Choroid plexus epithelial cell (primary cell): ENCODE measurements around the genes PMP22, FBXW10B and PIGL.

- RRBS = no CpG with 5 or more reads among the region's 7 CpGs
Observed at GRCh38 chr17:13896479-13897073, 172.7 kb upstream of the COX10 start.

DNA sequence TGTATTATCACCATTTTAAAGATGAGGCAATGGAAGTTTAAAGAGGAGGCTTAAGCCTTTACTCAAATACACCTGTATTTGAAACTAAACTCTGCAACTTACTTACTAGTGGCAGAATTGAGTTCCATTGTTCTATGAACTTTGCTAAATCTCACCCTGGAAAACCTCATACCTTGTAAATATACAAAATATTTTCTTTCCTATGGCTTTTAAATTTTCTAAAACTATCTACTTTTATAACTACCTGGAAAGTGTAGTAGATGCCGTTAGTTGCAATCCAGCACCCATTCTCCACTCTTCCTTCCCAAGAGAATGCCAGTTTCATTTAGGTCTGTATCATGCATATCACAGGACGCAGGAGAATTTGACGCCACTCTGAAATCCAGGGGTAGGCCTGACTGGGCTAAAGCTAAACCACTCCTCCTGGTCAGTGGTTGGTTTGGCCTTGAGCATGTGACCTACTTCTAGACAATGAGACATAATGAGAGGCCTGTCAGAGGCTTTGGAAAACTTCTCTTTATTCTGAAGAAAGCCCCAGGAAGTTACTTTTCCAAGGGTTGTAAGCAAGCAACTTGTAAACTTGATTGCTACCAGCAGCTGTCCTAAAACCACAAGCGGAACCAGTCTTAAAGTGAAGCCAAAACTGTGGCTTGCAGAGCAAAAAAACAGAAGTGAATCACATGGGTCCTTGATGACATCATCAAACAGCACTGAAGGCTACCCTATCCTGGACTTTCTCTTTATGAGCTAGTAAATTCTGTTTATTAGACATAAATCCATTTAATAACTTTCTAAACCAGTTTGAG is 138.3 kb upstream of the COX10 start:
- RRBS = no CpG with 5 or more reads among the region's 4 CpGs

- RRBS = no CpG with 5 or more reads among the region's 9 CpGs
Observed at GRCh38 chr17:14373705-14374598, 73.1 kb downstream of the HS3ST3B1 start.

DNA sequence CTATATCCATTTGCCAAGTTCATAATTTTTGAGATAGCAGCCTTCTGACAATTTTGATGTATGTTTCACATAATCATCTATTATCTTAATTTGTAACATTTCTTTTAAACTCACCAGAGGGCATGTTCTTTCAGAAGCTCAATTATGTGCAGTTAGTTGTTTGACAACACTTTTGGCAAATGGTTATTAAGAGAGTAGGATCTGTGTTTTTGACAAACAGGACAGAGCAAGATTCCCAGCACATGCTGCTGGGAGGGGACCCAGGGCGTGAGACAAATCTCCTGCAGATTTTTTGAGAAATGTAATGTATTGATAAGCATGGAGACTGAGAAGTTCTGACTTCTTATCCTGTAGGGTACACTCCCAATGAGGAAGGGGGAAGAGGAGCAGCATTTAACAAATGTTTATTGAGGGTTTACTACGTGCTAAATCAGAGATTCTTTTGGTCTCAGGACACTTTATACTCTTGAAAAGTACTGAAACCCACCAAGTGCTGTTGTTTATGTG is 73.8 kb downstream of the HS3ST3B1 start:
- RRBS = no CpG with 5 or more reads among the region's 2 CpGs

DNA sequence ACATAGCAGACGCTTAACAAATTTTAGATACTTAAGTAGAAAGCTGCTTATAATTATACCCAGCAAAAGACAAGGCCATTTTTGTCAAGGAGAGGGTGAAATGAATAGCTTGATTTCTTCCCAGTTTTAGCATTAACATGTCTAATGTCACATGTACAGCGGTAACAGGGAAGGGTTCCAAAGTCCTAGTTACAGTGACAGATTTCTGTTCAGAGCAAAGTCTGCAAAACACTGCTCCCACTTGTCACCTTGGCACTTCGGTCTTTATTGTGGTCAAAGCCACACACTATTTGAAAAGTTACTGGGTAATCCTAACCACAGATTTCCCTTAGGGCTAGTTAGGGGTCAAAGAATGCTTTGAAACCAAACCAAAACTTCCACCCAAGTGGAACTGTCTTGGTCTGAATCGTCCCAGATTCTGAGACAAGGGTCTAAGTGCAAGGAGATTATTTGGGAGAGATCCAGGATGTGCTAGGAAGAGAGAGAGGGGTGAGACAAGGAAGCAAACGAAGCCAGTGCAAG is 455.6 kb downstream of the HS3ST3B1 start:
- RRBS = no CpG with 5 or more reads among the region's 5 CpGs

- RRBS = no CpG with 5 or more reads among the region's 44 CpGs
Observed at GRCh38 chr17:15262384-15263036, 2.6 kb downstream of the PMP22 start.

DNA sequence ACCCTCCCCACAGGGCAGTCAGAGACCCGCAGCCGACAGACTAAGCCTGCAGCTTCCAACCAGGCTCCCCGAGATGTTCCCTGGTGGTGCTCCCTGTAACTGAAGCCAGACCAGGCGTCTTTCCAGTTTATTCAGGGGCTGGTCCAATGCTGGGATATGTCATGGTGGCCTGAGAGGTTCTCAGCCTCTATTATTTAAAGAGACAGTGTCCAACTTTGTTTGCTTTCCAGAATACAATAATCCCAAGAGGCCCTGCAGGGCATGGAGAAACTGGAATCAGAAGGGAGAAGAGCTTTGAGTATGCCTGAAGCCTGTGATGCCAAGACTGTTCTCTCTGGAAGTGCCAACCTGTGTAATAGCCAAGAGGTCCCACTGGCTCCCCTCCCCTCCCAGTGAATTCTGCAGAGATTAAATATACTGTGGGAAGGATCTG is at the start of gene PMP22:
PMP22 (minus strand) TSS at position 101 of the 433 bp plus-strand sequence.
- RRBS = no CpG with 5 or more reads among the region's 4 CpGs

- RRBS = no CpG with 5 or more reads among the region's 3 CpGs
Observed at GRCh38 chr17:15350783-15351188, 9.4 kb upstream of the TEKT3 start.

- RRBS = no CpG with 5 or more reads among the region's 7 CpGs
Observed at GRCh38 chr17:15619460-15619802, at the start of gene FBXW10B. FBXW10B (minus strand) TSS chr17:15619704.

GRCh38 chr17:16025414-16026017 is 25.9 kb downstream of the TTC19 start:
- RRBS = no CpG with 5 or more reads among the region's 3 CpGs

DNA sequence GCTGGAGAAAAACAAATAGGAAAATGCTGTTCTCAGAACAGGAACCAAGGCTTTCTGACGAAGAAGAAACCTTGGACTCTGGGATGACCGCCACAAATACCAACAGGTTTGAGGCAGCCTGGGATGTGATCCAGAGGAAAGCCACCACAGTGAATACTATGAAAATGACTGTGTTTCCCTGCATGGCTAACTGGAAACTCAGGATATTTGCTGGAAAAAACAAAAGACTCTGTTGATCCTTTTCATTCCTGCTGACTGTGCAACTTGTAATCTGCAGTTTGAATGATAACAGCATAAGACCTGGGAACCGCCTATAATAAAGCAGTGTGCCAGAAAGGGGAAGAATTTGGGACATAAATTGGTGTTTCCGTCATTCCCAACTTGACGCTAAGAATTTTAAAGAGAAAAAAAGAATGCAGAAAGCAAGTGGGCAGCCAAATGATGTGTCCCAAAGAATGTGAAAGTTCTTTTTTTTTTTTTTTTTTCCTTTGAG is 41.4 kb downstream of the TTC19 start:
- RRBS = no CpG with 5 or more reads among the region's 5 CpGs

DNA sequence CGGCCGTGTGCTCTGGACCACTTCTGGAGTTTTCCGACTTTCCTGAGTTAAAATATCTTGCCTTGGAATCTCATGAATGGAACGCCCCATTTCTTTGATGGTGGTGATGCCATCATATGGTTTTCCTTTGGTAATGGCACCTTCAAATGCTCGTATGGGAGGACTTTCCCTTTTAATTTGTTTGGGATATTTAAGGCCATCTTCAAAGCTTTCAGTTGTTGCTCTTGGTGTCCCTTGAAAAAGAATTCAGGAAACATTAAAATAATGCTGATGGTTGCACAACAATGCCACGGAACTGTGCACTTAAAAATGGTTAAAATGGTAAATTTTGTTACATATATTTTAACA is 71.8 kb downstream of the TTC19 start:
- RRBS = no CpG with 5 or more reads among the region's 6 CpGs

- RRBS = no CpG with 5 or more reads among the region's 1 CpG
Observed at GRCh38 chr17:16072026-16072346, 72.4 kb downstream of the TTC19 start.

GRCh38 chr17:16216764-16217878 is at the start of gene PIGL:
PIGL (plus strand) TSS chr17:16217210.
- RRBS = 0% methylated on average over 4 of the region's 44 CpGs

GRCh38 chr17:16293948-16294281 is 59.4 kb downstream of the CENPV start:
- RRBS = no CpG with 5 or more reads among the region's 2 CpGs

DNA sequence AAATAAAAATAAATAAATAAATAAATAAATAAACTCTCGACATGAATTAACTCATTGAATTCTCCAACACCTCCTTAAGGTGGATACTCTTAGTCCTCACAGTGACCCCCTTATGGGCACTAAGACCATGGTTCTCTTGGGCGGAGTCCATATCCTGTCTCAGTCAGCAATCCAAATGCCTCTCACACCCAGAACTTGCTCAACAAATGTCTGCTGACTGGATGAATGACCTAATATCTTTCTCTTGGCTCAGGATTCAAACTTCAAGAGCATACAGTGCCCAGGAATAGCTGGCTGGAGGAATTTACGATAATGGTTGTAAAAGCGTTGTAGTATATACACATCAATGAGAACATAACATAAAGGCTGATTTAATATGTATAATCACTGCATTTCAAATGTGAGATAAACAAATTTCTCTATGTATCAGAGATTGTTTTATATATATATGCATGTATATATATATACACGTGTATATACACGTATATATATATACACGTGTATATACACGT is 6.7 kb upstream of the UBB start:
- RRBS = no CpG with 5 or more reads among the region's 8 CpGs

- RRBS = no CpG with 5 or more reads among the region's 6 CpGs
Observed at GRCh38 chr17:16377836-16378568, 2.9 kb upstream of the UBB start.

GRCh38 chr17:16583905-16584691 is 15.1 kb upstream of the ZNF287 start:
- RRBS = no CpG with 5 or more reads among the region's 32 CpGs

- RRBS = 1% methylated on average over 23 of the region's 67 CpGs
Observed at GRCh38 chr17:16588811-16589771, 20.1 kb upstream of the ZNF287 start.